Foreskin keratinocyte (primary cell): ENCODE results near the gene NUTM2E.

- RAMPAGE, total RNA, result no peak
Measured at GRCh38 chr10:78934327-78934841, 134.4 kb upstream of the ZMIZ1 start.

DNA sequence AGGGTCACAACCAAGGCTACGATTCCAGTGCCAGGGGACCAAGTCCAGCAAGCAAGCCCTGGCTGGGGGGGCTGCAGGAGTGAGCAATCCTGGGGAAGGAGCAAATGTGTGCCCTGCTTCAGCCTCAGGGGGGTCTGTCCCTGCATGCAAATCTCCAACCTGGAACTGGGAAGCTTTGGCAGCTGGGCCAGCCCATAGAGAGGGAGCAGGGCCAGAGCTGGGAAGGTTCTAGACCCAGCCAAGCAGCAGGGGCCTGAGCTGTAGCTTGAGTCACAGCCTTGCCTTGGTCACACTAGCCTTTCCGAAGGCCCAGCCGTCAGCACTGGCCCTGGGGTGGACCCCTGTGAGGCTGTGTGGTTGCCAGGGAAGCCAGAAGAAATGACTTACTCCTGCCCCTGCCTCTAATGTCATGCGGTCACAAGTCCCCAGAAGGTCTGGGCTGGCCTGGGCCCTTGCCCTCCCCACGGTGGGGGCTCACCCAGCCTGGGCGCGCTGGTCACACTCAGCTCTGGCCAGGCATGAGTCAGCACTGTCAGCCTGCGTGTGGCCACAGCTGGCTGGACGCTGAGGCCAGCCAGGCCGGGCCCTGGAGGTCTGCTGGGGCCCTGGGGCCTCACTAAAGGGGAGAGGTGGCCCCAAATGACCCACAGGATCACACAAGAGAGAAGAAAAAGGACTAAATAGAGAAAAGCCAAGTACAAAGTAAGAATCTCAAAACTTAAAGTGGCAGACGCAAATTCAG lies 96.2 kb upstream of the ZMIZ1 start:
- RAMPAGE, total RNA, result no peak

- RAMPAGE, total RNA, result no peak
Measured at GRCh38 chr10:79084882-79085713, 16.3 kb downstream of the ZMIZ1 start.

- RAMPAGE, total RNA, result no peak
Measured at GRCh38 chr10:79099982-79100667, 31.4 kb downstream of the ZMIZ1 start.

- RAMPAGE, total RNA, result no peak
Measured at GRCh38 chr10:79111482-79112220, 42.9 kb downstream of the ZMIZ1 start.

DNA sequence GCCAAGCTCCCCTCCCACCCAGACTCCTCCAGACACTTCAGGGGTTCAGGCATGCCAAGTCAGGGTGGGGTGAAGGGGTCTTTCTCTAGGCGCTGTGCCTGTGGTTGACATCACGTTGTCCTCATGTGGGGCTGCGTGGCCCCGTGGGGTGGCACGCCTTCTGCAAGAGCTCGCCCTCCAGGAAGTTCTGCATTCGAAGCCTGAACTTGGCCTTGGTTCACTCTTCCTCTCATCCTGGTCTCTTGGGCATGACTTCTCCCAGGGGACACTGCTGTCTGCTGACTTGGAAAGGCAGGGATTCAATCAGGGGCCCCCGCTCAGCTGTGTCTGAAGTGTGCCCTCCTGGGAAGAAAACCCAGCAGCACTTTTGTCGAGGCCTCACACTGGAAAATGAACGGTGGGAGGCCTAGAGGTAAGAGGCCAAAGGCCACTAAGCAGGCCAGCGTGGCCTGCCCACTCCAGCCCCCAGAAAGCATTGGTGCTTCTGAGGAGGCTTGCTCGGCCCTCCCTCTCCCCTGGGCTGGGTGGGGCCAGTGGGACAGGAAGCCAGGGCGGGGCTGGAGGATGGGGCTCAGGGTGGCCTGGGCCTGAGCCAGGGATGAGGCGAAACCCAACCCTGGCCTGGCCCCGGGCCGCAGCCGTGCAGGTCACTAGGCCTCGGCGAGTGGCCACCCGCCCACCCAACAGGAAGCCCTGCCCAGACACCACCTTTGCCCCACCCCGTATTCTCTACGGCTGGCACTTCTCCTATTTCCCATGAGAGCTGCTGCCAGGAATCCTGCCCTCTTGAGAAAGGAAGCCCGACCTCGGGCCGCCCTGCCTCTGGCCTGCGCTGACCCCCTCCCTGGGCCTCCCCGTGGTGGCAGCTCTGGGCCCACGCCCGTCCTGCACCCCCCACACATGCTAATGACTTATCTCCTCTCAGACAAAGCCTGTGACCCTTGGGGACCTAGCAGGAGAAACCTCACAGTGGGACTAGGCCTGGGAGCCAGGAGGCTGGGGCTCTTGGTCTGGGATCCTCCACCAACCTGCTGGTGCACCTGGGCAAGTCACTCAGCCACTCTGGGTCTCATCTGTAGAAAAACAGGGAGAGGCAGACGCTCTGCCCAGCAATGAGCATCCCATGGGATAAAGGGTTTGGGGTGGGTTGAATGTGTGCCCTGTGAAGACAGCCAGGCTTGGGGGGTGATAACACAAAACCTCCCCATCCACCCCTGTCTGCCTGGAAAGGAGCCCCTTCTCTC lies 81.2 kb downstream of the ZMIZ1 start:
- RAMPAGE, total RNA, result no peak

DNA sequence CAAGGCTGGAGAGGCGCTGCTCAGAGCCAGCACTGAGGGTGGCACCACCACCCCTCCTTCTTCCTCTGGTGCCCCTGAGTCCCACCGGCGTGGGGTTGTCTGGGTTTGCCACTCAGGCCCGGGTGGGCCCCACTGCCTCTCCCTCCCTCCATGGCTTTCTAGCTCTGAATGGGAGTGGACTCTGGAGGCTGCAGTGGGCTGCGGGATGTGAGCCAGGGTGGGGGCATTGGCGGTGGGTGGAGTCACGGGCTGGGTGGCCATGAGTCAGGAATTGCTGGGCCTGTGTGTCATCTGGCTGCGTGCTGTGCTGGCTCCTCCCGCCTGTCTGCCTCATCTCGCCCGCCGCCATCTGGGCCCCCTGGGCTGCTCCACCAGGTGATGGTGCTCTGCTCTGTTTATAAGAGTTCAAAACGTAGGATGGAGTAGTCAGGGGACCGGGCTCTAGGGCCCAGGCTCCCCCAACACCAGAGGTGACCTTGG lies 82.9 kb downstream of the ZMIZ1 start:
- RAMPAGE, total RNA, result no peak

- RAMPAGE, total RNA, result no peak
Measured at GRCh38 chr10:79218427-79219095, 128.7 kb upstream of the PPIF start.

- RAMPAGE, total RNA, result no peak
Measured at GRCh38 chr10:79237342-79238552, 109.5 kb upstream of the PPIF start.

- RAMPAGE, total RNA, result no peak
Measured at GRCh38 chr10:79242113-79243143, 104.8 kb upstream of the PPIF start.

DNA sequence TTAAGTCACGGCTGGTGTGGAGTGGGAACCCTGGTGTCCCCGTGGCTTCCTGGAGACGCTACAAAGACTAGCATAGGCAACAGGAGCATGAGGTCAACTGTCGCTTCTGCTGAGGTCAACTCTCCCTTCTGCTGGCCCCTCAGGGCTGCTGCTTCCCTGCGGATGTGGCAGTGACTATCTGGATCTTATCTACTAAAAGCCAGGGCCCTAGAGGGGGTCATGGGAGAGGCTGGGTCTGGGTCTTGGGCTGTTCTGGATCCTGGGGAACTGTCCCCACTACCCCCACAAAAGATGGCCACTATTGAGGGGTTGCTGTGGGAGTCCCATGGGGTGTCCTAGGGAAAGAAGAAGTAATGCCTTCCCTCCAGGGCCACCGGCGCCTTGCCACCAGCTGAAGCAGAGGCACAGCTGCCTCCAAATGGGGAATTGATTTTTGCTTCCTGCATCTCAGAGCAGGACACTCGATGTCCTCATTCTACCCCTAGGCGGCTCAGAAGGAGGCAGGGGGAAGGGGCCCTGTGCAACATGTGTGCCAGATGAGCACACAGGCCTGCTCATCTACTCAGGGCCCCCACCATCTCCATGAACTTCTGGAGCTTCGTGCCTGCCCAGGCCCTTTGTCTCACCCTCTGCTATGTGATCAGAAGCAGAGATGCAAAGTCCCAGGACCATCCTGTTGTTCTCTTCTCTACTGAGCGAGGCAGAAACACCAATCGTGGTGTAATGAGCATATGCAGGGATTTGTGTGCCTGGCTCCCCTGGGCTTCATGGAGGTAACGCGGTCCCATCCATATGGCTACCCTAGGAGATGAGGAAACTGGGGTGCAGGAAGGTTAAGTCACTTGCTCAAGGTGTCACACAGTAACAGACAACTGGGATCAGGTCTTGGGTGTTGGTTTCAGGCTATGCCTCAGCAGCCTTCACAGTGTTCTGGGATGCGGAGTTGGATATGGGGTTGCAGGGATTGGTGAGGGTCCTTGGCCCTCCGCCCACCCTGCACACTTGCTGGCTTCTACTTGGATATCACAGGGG lies 76.4 kb upstream of the PPIF start:
- RAMPAGE, total RNA, result no peak

DNA sequence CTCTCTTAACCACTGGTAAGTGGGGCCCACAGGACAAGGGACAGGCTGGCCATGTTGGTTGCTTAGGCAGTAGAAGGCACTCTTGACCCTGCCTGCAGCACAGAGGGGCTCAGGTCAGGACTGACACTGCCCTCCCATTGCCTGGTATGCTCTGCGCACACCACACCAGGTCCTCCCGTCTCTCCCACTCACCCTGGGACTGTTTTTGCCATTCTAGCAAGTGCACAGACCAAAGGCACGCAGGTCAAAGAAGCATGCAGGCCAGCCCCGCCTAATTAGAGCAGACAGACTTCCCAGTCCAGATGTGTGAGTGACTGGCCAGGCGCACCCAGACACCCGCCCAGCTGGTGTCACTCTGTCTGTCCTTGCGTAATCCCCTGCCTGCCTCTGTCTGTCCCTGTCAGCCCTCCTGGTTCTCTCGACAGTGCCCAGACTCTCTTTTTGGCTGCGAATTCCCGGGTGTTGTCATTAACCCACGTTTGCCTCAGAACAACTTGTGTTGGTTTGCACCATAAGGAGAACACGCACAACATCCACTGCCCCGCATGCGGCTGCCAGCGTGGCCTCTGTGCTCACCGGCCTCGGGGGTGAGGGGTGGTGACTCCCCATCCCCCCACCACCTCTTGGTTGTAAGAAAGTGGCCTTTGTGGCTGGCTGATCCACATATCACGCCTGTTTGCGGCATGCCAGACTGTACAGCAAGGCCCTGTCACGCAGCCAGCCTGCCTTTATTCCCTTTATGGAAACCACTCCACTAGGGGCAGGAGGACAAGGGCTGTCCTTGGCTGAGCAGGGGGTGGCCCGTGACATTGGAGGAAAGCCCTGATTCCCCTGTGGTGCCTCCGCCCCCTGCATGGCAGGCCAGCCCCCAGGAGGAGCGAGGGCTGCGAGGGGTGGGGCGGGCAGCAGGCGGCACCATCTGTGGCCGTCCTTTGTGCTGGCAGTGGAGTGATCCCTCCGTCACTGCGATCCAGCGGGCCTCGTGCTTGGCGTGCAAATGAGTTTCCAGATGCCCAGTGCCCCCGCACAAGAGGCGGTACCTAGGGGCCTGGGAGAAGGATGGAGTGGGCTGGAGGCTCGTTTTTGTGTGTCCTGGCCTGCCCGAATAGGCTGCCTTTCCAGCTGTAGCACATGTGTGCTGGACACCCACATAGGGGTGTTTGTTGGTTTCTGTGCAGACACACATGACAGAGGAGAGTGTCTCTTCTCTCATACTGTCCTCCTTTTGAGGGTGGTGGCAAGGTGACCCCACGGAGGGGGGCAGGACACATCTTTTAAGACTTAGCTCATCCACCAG lies 72.8 kb upstream of the PPIF start:
- RAMPAGE, total RNA, result no peak

- RAMPAGE, total RNA, result no peak
Measured at GRCh38 chr10:79300408-79301503, 46.5 kb upstream of the PPIF start.

DNA sequence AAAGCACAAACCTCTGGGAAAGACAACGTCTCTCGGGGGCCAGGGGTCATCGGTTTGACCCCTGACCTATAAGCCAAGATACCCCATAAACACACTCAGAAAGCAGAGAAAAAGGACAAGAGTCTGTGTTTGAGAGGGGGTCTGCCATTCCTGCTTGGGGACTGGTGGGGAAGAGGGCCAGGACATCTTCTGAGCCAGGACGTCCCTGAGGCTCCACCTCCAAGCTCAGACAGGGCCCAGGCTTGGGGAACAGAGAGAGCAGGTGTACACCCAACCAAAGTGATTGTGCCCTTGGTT lies 34.0 kb upstream of the PPIF start:
- RAMPAGE, total RNA, result no peak

DNA sequence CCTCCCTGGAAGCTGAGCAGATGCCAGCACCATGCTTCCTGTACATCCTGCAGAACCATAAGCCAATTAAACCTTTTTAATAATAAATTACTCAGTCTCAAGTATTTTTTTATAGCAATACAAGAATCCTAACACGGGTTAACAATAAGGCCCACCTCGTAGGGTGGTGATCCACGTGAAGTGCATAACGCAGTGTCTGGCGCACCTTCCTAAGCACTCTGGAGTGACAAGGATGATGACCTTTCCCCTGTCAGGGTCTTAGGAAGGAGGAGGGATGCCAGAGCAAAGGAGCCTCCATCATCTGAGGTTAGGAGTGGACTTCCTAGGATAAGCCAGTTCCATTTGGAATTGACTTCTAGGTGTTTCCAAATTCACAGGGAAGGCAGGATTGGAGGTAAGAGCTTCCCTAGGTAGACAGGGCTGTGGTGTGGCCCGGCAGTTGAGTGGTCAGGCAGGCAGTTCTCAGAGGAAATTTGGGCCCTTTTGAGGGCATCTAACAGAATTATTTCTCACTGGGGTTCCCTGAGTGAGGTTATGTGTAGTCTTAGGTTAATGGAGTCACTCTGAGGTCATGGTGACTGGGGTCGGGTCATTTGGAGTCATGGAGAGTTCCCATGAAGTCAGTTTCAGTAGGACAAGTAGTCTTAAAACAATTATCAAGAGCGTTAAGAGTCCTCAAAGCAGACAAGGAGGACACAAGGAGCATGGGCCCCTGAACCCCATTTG lies 8.1 kb downstream of the PPIF start:
- RAMPAGE, total RNA, result no peak

DNA sequence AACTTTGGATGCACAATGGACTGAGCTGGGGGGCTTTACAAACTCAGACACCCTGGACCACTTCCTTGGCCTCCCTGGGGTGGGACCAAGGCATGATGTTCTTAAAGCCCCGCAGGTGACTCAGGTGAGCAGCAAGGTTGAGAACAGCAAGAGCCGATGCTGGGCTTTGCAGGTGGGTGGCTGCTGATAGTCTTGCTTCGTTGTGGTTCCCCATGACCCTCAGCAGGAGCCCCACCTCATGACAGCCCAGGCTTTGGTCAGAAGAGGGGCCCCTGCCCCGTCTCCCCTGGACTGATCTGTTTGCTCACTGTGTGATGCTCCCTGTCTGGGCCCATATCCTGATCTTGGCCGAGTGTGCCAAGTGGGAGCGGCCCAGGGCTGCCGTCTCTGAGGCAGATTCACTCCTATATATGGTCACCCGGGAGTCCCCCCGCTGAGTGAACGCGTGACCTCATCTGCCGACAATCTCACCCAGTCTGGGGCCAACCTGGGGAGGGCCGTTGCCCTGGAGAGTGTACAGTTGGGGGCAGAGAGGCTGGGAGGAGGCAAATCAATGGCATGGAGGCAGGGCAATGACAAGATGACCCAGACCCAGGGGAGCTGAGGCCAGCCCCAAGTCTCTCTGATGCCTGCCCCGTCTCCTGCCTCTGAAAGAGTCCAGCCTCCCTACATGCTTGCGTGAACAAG lies 34.5 kb downstream of the PPIF start:
- RAMPAGE, total RNA, result no peak

DNA sequence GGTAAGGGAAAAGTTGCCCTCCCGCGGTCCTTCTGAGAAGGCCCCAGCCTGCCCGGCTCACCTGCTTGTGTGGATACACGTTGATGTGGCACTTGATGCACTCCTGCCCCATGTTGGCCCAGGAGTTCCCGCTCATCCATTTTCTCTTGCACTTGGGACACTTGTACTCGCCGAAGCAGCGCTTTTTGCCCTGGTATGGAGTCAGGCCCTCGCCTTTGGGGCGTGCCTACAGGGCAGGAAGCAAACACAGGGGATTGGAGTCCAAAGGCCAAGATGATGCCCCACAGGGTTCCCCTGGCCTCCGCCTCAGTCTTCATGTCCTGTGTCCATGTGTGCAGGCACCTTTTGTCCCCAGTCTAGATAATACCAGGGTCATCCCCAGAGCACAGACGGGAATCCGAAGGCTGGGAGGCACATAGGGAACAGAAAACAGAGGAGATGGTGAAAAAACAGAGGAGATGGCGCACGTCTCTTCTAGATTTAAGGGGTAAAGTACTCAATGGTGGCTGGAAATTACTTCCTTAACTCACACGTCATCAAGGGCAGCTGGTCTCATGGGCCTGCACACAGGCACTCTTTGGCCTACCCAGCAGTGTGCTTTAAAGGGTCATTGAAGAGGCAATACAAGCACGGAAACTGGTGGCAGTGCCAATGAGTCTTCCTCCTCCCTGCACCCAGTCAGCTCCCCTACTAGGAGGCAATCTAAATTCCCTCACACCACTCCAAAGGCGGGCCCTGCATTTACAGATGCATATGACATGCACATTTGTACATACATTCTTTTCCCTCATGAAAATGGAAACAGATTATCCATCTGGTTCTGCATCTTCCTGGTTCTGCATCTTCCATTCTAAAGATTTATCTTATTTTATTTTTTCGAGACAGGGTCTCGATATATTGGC lies 47.2 kb downstream of the PPIF start:
- RAMPAGE, total RNA, result no peak

DNA sequence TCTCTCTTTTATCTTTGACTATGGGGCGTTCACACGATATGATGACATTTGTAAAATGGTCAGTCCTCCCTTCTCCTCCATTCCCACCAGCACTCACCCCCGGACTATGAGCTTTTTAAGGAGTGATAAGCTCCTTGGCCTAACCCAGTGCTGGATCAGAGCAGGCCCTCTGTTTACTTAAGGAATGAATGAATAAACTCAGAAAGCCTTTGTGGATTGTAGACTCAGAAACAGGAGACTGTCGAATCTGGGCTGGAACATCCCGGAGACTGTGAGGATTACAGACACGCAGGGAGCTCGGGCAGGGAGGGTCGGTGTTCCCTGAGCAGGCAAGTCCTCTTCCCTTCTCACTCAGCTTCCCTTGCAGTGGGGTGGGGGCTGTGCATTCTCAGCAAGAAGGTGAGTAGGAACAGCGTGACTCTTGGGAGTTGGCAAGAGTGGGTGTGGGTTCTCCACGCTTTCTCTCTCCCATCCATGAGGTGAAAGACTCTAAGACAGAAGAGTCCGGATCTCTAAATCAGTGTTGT lies 6.8 kb upstream of the ZCCHC24 start:
- RAMPAGE, total RNA, result no peak

DNA sequence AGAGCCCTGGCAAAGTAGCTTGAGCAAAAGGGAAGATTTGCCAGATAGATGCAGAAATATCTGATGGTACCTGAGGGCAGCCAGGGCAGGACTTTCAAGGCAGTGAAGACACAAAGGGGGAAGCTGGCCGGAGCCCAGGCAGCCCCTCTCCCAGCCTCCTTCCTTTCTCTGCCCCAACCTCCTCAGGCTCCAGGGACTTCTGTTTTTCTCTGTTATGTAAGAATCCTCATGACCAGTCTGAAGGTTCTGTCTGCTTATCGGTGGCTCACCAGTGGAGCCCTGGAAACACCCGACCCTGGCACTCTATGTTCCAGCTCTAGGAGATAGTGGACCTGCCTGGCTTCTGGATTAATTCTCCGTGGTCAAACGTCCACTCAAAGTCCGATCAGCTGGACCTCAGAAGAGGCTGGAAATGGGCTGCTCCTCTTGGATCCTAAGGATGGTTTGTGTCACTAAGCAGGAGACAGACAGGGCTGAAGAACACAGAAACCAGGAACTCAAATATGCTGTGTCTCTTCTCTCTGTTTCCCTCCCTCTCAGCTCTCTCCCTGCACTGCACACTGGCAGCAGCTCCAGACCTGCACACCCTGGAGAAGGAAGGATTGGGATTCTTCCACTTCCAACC lies 22.3 kb upstream of the ZCCHC24 start:
- RAMPAGE, total RNA, result no peak

DNA sequence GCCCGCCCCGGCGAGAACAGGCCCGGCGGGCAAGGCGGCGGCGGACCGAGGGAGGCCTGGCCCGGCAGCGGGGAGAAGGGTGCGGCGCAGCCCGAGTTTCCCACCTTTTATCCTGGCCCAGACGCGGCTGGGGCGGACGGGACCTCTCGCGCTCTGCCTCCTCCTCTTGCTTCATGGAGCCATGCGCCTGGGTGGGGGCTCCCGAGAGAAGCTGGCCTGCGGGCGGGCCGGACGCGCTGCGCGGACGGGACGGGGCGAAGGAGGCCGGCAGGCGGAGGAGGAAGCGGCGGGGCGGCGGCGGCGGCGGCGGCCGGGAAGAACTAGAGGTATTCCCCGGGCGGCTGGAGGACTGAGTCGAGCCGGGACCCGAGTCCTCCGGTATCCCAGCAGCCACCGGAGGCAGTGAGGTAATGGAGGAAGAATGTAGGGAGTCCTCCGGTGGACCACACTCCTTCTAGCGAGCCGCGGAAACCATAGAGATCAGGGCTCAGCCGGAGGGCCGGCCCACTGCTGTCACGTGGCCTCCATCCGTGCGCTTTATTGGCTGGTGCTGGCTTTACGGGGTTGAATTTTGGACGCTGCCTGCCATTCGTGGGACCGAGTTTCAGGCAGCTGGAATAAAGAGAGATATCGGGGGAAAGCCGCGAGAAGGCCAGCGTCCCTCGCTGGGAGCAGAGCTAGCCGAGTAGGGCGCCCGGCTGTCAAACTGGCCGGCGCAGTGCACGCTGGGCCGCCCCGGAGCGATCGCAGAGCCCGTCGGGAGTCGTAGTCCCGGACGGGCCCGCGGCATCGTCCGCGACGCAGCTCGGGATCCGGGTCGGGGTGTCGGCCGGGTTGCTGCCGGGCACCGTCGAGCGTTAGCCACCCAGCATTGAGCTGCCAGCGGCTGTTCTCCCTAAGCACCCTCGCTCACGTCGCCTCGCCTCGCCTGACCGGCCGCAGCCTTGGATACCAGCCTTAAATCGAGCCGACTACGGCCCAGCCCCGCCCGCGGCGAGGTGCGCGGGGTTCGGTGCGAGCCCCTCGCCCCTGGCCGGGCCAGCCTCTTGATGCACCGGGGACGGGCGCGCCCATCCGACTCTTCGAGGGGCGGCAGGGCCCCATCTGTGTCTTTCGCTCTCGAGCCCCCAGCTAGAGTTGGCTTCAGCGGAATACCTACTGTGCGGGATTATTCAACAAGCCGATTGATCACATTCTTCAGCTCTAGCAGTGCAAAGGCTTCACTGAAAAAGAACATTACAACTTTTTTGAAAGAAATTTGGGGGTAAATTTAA lies at the start of gene NUTM2E:
NUTM2E (plus strand) TSS at position 646 of the 1,274 bp plus-strand sequence.
- RAMPAGE, total RNA, result no peak